H9 (cell line): ENCODE measurements around a stretch of chr14.

GRCh38 chr14:100304792-100305204 lies 1.4 kb downstream of the SLC25A29 start:
- PRO-cap: no peak

- PRO-cap: no peak
Measured at GRCh38 chr14:100340193-100341053, 17.3 kb downstream of the SLC25A47 start.

DNA sequence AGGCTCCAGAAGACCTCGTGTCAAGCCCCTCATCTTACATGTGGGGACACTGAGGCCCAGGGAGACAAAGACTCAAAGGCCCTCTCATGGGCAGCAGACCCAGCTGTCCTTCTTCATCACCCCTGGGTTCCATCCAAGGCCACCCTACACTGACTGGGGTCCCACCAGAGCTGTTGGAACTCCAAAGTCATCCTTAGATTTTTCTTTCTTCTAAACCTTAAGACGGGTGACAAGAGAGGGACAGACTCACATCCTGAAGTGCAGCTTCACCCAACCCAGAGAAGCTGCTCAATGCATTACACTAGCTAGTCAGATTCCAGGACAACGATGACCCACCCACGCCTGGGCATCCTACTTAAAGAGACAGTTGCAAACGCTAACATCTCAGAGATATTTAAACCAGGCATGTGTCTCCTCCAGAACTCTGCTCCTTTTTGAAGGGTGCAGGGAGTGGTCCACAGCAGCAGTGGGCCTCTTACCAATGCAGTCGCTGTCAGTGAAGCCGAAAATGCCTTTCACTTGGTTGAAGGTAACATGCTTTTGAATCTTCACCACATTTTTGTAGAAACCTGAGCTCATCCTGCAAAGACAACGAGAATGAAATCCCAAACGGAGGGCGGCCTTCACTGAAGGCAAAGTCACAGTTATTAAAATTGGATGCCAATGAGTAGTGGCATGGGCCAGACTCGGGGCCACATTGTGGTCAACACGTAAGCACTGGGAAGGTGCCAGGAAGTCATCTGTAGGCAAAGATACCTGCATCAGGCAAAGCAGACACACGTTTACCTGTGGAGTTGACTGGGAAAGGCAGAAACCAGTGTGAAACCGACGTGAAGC lies 23.3 kb downstream of the SLC25A47 start:
- PRO-cap: no peak

GRCh38 chr14:100374495-100374884 lies 657 bp downstream of the WARS1 start:
- PRO-cap: no peak

GRCh38 chr14:100397996-100398389 lies 21.7 kb downstream of the WDR25 start:
- PRO-cap: no peak

DNA sequence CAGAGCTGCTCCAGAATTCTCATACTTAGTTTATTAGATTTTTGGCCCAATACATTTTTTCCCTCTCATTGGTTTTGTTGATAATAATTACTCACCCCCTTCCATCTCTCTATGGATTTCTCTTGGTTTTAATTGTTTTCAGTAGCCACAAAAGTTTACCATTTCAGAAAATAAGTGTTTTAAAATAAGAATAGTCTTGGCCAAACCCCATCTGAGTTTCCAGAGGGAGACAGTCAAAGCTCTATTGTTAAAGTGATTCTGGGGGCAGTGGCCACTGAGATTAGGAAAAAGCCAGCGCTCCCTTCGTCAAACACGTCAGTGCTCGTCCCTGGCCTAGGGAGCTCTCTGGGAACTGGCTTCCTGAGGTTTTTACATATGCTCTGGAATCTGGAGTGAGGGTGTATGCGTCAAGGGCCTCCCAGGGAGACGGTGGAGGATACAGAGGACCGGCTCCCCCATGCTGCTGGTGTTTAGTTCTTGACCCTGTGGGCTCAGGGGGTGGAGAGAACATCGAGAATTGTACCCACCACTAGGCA lies 33.7 kb downstream of the WDR25 start:
- PRO-cap: bidirectional peak, plus-strand start at position 372 of the sequence, minus-strand start at position 347 of the sequence

DNA sequence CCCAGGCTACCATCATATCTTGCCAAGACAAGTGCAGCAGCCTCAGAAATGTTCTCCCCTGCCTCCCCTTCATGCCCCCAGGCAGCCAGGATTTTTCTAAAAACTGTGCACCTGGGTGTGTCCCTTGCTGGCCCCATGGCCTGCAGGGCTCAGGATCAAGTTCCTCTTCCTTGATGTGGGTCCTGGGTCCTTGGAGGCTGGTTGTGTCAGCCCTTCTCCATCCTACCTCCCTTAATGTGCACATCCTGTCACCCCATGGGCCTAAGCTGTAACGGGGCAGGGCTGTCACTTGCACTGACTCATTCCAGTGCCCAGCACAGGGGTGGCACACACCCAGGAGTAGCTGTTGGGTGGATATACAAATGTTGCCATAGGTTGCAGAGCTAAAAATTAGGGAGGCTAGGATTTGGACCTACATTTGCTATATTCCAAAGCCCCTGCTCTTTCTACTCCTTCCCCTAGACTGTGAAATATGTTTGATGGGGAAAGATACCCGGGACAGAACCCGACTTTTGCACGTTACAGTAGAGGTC lies 48.8 kb downstream of the WDR25 start:
- PRO-cap: no peak

- PRO-cap: no peak
Measured at GRCh38 chr14:100434246-100434655, 58.0 kb downstream of the WDR25 start.

GRCh38 chr14:100641171-100641474 lies 53.9 kb upstream of the BEGAIN start:
- PRO-cap: no peak

- PRO-cap: no peak
Measured at GRCh38 chr14:100696604-100697173, 30.0 kb upstream of the DLK1 start.

DNA sequence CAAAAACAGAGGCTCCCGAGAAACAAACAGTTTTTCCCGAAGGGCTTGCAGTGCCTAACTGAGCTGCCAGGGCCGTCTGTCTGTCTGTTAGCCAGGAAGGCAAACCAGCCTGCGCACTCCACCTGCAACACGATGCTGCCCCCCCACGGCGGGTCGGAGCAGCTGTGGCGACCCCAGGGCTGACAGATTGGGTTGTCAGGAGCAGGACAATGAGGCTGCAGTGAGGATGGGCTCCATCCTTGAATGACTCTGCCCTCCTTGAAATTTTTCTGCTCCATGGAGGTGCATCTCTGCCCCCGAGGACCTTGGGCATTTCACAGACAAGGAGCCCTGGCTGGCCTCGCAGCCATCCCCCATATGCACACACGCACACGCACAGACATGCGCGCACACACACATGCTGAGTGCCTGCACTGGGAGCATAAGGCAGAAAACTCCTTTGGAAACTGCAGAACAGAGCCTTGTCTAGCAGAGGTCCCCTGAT lies 2.6 kb downstream of the RTL1 start:
- PRO-cap: no peak

DNA sequence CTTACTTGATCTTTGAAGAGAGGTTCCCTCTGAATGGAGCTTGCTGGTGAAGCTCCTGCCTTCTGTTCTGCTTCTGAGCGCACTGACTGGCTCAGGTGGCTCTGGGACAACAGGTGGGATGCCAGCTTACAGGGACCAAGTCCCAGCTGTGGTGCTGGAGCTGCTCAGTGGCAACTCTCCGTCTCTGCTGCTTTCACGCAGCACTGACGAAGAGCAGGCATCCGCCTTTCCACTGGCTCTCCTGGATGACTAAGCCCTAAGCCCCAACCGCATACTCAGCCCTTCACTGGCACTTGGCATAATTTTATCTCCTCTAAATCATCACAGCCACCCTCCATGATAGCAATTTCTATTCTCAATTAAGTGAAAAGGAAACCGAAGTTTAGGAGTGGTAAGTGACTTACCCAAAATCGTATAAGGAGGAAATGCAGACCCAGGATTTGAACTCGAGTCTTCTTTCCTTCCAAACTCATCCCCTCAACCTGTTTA lies 3.7 kb upstream of the RTL1 start:
- PRO-cap: no peak

DNA sequence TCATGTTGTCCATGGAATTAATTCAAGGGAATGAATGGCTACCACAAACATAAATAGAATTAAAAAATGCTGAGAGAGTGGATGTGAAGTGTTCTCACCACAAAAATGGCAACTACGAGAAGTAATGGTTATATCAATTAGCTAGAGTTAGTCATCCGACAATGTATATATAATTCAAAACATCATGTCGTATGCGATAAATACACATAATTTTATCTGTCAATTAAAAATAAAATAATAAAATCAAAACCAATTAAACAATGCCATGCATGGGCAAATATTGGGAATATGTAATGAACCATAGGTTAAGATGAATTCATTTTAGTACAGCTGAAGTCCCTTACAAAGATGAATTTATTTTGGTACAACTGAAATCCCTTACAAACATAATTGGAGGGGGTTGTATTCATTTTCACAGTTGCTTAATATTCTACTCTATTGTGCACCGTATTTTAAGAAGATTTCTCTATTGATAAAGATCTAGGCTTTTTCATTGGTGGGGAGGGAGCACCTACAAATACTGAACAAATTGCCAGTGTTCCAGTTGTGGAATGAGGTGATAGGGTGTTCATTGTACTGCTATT lies 20.5 kb upstream of the RTL1 start:
- PRO-cap: no peak

DNA sequence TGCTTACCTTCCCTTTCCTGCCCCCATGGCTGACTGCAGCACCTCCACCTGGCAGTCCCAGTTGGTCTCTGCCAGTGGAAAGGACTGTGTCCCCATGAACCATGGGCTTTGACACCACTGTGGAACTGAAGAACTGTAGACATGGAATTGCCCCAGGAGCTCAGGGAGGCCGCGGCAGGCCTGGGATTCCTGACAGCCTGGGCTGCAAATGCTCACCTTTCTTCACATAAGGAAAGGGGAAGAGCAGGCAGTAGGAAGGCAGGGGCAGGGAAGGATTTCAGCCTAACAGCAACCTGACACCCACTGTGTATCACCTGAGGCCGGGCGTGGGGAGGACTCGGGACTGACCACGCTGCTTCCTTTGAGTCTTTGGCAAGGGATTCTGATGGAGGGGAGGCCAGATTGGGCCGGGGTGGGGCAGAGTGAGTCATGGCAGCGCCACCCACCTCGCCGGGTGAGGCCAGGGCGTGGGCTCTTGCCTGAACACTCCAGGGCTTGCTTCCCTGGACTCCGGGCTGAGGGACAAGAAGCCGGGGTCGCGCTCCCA lies 247.6 kb upstream of the RTL1 start:
- PRO-cap: no peak

DNA sequence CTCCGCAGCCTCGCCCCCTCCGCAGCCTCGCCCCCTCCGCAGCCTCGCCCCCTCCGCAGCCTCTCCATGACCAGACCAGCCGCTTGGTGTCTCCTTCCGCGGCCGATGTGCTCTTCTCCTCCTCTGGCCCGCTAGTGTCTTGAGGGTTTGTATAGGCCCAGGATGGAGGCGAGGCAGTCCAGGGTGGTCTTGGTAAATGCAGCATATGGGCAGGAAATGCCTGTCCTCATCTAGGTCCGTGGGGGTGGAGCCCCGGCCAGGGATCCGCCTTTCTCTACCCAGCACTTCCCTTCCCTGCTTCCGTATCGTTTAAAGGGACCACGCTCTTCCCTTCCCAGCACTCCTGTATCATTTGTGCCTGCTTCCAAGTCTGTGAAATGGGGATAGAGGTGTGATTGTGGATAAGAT lies 326.6 kb upstream of the RTL1 start:
- PRO-cap: no peak

DNA sequence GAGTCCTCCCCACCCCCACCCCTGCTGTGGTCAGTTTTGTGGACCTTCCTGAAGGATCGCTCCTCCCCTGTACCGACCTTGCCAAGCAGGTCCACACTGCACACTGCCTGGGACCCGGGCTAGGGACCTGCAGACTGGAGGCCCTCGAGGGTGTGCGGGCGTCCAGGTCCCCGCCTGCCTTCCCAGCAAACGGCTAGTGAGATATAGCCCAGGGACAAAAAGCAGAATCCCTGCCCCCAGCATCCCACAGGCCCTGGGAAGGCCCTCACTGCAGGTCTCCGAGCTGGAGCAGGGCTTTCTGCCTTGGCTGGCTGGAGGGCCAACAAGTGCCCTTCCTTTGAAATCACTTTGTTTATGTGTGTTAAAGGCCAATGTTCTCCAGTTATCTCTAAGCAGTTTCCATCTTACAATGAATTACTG lies 397.4 kb upstream of the PPP2R5C start:
- PRO-cap: no peak

DNA sequence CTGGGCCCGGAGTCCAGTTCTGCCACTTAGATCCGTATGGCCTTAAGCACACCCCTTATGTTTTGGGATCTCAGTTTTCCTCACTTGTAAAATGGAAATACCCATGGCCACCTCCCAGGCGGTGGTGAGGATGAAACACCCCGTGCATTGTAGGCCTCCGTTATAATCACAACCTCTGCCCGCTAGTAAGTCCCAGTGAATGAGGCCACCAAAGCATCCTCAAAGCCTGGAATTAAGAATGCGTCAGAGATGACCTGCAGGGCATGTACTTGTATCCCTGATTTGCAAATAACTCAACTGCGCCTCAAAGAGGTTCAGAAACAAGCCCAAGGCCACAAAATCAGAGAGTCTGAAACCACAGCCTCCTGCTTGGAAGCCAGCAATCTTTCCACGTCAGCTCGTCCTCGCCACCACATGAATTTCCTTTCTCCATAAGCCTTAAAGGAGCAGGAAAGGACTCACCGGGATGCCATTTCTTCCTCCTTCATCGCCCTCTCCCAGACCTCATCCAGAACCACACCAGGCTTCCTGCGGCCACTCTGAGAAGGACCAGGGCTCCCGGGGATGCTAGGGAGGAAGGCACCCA lies 391.7 kb upstream of the PPP2R5C start:
- PRO-cap: no peak

DNA sequence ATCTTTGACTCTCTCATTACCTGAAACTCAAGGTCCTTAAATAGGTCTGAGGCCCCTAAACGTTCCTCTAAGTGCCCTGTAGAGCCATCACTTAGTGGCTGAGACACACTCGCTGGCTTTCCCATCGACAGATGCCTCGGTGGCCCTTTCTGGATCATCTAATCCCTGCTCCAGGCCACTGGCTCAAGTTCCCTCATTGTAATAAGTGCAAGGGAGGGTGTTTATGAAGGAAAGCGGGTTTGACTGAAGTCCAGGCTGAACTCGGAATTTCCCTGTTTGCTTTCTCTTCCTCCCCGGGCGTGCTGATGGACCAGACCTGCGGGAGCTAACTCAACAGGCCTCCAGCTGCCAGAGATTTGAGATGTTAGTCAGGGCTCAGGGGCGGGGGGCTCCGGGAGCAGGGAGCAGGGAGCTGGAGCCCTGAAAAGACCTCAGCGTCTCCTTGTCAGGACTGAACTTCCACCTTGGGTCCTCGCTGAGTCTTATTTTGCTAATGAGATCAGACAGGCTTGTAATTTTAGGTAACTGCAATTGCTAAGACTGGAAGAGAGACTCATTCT lies 280.9 kb upstream of the PPP2R5C start:
- PRO-cap: no peak

GRCh38 chr14:101499112-101499669 lies 262.3 kb upstream of the PPP2R5C start:
- PRO-cap: no peak

DNA sequence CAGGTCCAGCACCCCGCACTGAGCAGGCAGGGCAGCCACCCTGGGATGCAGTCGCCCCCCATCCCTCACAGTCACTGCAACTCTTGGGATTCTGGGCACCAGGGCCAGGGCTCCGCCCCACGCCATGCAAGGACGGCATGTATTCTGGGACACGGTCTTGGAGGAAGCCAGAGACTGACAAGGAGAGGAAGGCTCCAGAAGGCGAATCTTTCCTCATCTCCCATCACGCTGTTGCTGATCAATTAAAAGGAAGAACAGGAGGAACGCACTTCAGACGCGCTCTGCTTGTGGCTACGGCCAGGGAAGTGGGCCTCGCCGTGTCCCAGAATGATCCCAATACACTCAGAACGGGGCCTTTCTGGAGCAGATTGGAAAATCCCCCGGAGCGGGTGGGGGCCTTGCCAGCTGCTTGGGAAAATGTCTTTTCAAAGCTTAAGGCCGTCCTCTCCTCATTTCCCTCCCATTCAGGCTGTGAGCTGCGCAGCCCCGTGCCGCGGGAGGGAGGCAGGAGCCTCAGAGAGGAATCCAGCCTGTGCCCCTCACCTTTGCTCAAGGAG lies 254.4 kb upstream of the PPP2R5C start:
- PRO-cap: no peak